PFSK-1 (cell line): ENCODE results near the gene CHST2.

DNA sequence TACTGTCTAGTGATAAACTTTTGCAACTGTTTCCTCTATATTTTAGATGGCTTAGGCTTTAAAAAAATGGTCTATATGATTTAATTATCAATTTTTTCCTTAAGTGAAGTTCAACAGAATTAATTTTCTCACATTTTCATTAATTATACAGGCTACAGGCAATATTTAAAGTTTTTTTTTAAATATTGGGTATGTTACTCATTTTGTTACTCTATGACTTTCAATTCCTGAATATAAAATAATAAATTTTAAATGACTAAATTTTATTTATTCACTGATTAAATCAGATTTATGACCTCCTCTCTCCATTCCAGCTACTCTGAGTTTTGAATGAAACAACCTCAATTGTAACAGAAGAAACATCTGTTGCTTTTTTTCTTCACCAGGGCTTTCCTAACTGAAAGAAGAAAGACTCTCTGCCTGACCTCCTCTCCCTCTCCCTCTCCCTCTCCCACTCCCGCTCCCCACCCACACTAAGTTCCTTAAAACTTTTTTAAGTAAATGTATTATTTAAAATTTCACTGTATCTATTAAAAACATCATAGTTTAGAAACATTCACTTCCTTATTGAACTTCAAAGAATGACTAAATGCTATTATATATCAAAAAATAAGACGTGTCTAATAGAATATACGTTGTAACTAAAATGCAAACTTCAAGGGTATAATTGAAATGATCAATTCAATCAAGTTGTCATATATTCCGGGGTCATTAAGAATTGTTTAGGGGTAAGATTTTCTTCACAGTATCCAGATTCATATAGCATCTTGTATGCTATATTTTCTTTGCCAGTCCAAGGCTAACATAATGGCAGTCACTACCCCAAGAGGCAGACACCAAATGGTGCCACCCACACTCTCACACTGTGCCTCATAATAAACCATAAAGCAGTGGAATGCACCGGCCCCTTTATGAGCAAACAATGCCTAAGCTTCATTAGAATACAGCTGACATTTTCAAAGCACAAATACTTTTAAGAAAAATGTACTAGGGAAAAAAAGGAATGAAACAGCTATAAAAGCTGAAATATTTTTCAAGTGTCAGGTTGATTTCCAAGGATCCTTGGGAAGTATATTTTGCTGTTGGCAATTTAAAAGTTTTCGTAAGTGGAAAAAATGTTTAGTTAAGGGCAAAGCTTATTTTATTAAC is 121.9 kb downstream of the TFDP2 start:
- RRBS: no CpG with 5 or more reads among the region's 6 CpGs

GRCh38 chr3:142327353-142327948 is 102.1 kb upstream of the GK5 start:
- RRBS: no CpG with 5 or more reads among the region's 3 CpGs

GRCh38 chr3:142420867-142421323 is 26.9 kb downstream of the XRN1 start:
- RRBS: no CpG with 5 or more reads among the region's 3 CpGs

GRCh38 chr3:142430781-142431390 is 17.0 kb downstream of the XRN1 start:
- RRBS: no CpG with 5 or more reads among the region's 3 CpGs

GRCh38 chr3:142507199-142508196 is 59.7 kb upstream of the XRN1 start:
- RRBS: no CpG with 5 or more reads among the region's 9 CpGs

DNA sequence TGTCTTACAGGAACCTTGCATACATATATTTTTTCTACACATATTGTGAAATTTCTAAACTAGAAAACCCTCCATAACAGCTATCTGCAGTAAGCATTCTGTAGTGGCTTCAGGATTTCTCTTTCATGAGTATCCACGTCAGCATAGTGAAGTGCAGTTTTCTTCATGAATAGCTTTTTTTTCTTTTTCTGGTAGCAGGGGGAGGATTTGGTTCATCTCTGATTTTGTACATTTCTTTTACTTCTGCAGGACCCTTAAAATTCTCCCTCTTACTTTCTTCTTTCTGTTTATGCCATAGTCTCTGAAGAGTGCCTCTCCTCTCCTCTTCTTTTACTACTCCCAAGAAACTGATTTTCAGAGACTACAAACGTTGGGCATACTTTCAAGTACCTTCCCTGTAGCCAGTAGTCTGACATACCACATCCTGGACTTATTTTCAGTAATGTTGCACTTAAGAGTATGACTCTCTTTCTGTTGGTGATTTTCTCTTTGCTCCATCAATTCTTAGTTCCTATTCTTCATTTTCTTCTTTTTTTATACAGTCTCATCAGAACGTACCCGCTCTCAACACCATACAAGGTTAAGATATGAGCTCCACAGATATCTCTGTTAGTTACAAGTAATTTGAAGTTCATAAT is 48.0 kb downstream of the ATR start:
- RRBS: no CpG with 5 or more reads among the region's 4 CpGs

- RRBS: no CpG with 5 or more reads among the region's 1 CpG
Observed at GRCh38 chr3:142623348-142623733, 27.1 kb downstream of the PLS1 start.

DNA sequence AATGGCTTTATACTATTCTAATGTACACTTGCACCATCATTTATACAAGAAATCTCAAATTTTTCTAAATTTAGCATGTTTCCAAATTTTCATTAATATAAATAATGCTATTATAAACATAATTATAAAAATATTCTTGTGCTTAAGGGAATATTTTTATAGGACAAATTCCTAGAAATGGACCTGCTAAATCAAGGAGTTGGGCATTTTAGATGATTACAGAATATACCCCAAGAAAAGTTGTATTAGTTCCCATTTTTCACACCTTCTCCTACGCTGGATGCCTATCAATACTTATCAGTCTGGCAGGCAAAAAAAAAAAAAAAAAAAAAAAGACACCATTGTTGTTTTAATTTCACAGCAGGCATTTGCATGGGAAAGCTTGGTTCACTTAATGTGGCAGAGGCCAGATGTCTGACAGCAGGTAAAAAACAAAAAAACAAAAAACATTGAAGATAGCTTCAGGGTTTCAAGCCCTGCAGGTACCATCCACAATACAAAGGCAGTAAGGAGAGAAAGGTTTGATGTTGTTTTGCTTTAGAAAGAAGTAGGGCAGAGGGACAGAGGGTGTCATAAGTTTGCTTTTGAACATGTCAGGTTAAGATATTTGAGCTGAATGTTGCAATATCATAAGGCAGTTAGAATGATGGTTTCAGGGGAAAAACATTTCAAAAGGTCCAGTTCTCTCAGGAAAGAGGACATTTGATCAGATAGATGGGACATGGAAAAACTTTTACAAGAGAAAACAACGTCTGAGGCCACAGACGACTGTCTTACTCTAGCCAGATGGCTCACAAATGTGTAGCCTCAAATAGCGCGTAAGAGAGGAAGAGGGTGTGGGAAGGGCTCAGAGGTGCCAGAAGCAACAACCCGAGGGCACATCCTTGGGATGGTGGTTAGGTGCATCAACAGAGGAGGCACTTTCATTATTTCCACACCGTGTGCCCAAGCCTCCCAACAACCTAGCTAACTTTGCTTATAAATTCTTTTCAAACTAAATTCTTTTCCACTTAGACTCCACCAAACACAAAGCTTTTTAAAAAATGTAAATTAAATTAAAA is 25.8 kb downstream of the PCOLCE2 start:
- RRBS: no CpG with 5 or more reads among the region's 7 CpGs

- RRBS: no CpG with 5 or more reads among the region's 6 CpGs
Observed at GRCh38 chr3:142940459-142941013, 22.9 kb downstream of the PAQR9 start.

GRCh38 chr3:143000881-143001510 is 374 bp upstream of the U2SURP start:
- RRBS: 1% methylated on average over 8 of the region's 30 CpGs

GRCh38 chr3:143118778-143119510 is 627 bp upstream of the CHST2 start:
- RRBS: 8% methylated on average over 13 of the region's 41 CpGs

- RRBS: 1% methylated on average over 67 of the region's 119 CpGs
Observed at GRCh38 chr3:143119511-143120397, at the start of gene CHST2. Gene CHST2 (plus strand): TSS chr3:143119771.

DNA sequence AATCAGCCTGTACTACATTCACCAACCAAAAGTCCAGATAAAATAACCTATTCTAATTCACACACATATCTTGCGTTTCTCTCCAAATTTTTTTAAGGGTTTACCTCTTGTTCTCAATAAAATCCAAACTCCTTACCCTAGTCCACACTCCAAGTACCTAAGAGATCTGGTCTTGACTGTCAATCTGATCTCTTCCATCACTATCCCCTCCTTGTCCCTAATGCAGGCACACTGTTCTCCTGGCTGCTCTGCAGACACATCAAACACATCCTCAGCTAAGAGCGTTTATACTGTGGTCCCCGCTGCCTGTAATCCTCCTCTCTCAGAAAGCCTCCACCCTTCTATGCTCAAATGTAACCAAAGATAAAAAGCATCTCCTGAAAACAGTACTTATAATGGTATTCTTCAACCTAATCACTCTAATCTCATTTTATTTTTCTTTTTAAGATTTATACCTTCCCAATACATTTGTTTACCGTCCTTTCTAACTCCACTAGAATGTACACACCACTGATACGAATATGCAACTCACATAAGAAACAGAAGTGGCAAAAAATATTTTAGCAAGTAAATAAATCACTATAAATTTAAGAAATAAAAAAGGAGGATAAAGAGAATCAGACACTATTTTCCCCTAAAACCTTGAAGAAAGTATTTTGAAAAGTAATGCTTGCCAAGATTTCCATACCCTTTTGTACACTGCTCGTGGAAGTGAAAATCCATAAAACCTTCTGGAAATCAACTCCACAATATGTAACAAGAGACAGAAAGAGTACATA is 17.1 kb downstream of the PLOD2 start:
- RRBS: no CpG with 5 or more reads among the region's 6 CpGs

GRCh38 chr3:146166302-146166946 is 5.4 kb upstream of the PLOD2 start:
- RRBS: no CpG with 5 or more reads among the region's 7 CpGs

DNA sequence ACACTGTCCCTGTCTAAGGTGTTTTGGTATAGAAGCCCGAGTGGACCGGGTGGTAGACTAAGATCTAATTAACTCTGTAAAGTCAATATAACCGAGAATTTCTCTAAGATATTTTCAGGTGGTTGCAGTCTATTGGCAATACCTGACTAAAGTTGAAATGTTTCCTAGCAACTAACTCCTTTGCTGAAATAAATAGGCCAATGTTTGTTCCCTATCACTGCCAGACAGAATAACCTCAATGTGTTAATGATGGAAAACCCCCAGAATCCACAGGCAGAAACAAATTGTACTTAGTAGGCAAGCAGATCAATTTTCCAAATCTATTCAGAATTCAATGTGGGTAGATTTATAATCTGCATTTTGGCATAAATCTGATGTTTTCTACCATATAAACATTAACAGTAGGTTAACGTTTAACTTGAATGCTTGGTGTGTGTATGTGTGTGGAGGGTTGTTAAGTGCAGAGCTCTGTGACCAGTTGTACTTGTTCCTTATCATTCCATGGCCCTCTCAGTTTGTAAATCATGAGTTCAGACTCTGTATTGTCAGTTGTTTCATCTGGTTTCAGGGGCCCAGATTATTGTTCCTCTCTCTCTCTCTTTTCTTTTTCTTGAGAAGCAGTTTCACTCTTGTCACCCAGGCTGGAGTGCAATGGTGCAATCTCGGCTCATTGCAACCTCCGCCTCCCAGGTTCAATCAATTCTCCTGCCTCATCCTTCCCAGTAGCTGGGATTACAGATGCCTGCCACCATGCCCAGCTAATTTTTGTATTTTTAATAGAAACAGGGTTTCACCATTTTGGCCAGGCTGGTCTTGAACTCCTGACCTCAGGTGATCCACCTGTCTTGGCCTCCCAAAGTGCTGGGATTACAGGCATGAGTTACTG is 32.9 kb downstream of the PLSCR1 start:
- RRBS: no CpG with 5 or more reads among the region's 6 CpGs

DNA sequence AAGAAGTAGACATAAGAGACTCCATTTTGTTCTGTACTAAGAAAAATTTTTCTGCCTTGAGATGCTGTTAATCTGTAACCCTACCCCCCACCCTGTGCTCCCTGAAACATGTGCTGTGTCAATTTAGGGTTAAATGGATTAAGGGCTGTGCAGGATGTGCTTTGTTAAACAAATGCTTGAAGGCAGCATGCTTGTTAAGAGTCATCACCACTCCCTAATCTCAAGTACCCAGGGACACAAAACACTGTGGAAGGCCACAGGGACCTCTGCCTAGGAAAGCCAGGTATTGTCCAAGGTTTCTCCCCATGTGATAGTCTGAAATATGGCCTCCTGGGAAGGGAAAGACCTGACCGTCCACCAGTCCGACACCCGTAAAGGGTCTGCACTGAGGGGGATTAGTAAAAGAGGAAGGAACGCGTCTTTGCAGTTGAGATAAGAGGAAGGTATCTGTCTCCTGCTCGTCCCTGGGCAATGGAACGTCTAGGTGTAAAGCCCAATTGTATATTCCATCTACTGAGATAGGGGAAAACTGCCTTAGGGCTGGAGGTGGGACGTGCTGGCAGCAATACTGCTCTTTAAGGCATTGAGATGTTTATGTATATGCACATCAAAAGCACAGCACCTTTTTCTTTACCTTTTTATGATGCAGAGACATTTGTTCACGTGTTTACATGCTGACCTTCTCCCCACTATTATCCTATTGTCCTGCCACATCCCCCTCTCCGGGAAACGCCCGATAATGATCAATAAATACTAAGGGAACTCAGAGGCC is 21.9 kb downstream of the PLSCR1 start:
- RRBS: no CpG with 5 or more reads among the region's 12 CpGs

- RRBS: no CpG with 5 or more reads among the region's 4 CpGs
Observed at GRCh38 chr3:146658399-146658694, 53.2 kb upstream of the PLSCR5 start.

GRCh38 chr3:147420931-147421970 is 12.1 kb downstream of the ZIC1 start:
- RRBS: 95% methylated on average over 10 of the region's 66 CpGs

DNA sequence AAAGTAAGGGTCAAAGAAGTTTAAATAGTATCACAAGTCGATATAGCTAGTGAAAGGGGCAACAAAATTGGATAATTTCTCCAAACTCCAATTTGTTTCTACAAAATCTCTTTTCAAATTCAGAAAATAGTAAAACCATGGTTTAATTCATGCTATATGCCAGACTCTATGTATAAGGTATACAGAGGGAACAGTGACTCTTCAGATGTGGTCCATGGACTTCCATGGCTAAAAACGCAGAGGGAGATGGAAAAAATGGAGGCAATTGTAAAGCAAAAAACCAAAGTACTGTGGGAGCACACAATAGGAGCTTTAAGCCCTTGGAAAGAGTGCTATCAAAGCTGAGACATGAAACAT is 264.7 kb upstream of the AGTR1 start:
- RRBS: no CpG with 5 or more reads among the region's 2 CpGs

- RRBS: no CpG with 5 or more reads among the region's 1 CpG
Observed at GRCh38 chr3:148737052-148737307, 39.3 kb downstream of the AGTR1 start.